ENCODE results near the genes ANAPC7 and PPTC7.

GRCh38 chr12:110332290-110332504, 51.1 kb downstream of the ATP2A2 start:
- RRBS = no CpG with 5 or more reads among the region's 4 CpGs

DNA sequence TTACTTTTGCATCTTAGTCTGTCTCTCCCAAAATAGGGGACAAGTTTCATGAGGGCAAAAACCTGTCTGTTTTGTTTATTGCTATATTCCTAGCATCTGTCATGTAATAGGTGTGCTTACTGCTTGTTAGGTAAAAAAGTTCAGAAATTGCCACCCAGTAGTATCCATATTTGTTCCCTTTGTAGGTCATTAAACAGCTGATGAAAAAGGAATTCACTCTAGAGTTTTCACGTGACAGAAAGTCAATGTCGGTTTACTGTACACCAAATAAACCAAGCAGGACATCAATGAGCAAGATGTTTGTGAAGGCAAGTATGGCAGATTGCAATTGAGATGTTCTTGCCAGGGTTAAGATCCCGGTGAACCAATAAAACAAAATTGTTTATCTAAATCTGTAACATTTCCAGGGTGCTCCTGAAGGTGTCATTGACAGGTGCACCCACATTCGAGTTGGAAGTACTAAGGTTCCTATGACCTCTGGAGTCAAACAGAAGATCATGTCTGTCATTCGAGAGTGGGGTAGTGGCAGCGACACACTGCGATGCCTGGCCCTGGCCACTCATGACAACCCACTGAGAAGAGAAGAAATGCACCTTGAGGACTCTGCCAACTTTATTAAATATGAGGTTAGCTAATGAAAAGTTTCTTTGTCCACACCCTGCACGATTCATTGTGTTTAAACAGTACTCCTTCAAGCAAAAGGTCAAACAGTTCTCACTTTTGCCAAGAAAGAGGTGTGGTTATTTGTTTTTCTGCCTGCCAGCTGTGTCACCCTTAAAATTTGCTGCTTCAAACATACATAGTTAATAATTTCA, 58.3 kb downstream of the ATP2A2 start:
- RRBS = no CpG with 5 or more reads among the region's 8 CpGs

DNA sequence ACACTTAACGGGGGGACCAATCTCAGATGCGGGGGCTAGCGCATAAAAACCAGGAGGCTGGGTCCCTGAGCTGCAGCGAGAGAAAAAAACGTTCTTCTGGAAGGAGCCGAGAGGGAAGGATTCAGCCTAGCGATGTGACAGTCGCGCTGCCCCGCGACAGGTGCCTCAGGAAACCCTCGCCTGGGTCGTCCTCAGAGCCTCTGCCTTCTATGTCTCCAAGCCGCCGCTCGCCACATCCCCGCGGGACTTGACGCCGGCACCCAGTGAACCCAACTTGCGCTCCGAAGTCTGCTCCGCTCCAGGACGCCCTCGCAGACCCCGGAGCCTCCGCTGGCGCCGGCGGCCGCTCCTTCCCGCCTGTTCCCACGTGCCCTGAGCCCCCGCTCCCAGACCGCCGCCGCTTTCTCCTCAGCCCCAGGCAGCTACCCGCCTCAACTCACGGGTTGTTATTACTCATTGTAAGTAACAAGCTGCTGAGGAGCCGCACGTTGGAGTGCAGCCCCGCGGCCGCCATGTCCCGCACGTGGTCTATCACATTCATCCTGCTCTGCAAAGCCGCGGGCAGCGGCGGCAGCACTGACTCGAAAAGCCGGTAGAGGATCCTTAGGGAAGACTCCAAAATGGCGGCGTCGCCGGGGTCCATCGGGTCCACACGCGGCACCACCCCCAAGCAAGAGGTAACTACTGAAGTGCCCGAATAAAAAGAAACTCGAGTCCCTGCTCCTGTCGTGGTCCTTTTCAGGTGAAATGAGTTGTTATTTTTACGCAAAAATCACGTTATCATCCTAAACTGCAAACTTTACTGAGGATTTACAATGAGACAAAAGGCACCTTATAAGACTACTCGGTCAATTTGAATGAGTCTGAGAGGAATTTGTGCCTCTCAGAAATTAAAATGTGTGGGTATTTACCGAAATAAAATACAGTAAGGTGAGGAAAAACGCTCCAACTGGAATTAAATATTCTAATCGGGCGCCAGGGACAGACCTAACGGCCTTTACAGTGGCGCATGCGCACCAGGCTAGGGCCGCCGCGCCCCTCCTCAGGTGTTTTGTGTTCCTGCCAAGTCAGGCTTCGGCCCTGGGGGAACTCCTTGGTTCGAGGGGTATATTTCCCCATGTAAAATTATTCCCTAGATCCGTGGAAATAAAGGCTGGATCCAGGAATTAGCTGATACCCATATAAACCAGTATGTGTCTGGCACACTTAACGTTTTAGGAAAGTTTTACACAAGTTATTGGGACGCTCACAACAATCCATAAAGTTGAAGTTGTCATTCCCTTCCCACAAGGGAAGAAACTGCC, at the start of gene ANAPC7:
ANAPC7 (minus strand) TSS at position 622 of the 1,304 bp plus-strand sequence.
- RRBS = 4% methylated on average over 8 of the region's 80 CpGs

DNA sequence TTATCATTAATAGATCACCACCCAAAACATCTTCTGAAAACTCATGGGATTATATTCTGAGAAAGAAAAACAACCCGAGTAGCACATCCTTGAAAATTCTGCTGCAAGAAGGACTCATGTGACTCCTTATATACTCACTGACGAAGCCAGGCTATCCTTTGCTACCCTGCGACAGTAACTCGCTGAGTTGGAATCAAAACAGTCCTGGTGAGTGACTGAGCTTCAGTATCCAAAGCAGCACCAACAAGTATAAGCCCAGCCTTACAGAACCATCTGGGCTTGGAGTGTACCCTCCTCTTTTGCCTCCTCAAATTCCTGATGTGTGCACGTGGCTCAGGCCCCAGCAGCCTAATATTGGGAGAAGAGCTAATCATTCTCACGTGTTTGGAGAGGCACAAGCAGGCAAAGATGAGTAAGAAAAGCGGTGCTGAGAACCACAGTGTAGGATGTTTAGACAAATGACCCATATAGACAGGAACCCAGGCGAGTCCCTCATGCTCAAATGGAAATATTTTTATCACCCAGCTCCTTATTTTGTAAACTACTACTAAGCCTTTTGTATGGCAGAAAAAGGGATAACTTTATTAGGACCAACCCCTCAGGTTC, 34.4 kb downstream of the PPTC7 start:
- RRBS = no CpG with 5 or more reads among the region's 8 CpGs

GRCh38 chr12:110583187-110583562, at the start of gene PPTC7:
PPTC7 (minus strand) TSS chr12:110583318.
- RRBS = 4% methylated on average over 21 of the region's 35 CpGs

GRCh38 chr12:110717881-110719035, 24.4 kb downstream of the PPP1CC start:
- RRBS = no CpG with 5 or more reads among the region's 9 CpGs

- RRBS = no CpG with 5 or more reads among the region's 7 CpGs
Measured at GRCh38 chr12:110741172-110741848, 1.4 kb downstream of the PPP1CC start.

GRCh38 chr12:110782154-110782430, 39.4 kb upstream of the PPP1CC start:
- RRBS = no CpG with 5 or more reads among the region's 3 CpGs

DNA sequence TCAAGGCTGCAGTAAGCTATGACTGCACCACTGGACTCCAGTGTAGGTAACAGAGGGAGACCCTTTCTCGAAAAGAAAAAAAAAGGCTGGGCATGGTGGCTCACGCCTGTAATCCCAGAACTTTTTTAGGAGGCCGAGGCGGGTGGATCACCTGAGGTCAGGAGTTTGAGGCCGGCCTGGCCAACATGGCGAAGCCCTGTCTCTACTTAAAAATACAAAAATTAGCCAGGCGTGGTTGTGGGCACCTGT, 7.9 kb upstream of the CCDC63 start:
- RRBS = no CpG with 5 or more reads among the region's 7 CpGs

- RRBS = 4% methylated on average over 24 of the region's 53 CpGs
Measured at GRCh38 chr12:111033669-111034039, 311 bp upstream of the CUX2 start.

- RRBS = 7% methylated on average over 12 of the region's 46 CpGs
Measured at GRCh38 chr12:111035352-111036056, 1.5 kb downstream of the CUX2 start.

DNA sequence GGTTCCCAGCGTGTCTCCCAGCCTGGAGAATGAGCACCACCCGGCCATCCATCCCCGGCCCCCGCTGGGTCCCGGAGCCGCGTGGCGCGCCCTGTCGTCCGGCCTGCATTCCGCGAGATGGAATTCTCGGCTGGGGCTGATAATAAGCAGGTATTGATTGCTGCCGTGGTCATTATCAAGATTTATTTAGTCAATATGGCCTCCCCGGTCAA, 13.0 kb downstream of the CUX2 start:
- RRBS = 95% methylated on average over 2 of the region's 16 CpGs

DNA sequence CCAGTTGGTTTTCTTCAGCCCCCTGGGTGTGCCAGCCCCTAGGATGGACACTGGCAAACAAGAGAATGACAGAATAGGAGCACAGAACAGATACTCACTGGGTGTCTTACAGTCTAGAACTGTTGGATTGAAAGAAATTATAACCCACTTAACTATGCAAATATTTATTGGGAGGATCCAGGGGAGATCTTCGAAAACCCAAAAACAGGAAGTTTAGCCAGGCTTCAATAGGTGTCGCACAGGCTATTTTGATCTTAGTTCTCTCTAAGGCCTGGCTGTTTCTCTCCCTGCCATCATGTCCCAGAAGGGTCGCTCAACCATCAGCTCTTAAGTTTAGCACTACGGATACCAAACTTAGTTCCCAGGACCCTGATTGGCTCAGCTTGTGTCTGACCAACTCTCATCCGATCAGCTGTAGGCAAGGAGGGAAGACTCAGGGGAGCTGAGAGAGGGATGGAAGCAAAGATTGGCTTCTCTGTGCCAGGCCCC, 13.7 kb downstream of the PHETA1 start:
- RRBS = no CpG with 5 or more reads among the region's 5 CpGs

DNA sequence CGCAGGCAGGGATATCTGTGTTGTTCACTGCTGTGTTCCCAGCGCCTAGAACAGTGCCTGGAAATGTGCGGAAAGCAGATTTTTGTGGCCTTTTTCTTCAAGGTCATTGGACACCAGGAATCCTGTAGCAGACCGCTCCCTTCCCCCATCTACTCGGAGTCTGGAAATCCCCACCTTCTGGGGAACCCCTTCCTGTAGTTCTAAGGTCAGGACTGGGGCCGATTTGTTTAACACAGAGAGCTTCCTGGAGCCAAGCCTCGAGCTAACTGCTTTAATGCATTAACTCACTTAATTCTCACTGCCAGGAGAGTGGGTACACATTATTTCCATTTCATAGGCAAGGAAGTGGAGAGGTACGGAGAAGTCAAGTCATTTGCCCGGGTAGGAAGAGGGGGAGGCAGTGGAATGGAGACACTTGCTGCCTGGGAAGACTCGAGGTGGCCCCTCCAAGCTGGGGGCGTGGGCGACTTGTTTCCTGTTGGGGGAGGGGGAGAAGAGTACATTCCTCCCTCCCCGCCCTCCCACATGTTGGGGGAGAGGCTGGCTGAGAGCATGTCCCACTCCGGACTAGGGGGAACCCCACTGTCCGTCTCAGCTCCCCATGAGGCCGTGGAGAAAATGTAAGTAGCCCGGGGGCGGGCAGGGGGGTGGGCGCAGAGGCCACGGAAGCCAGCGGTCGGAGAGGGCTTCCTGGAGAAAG, 1.1 kb upstream of the SH2B3 start:
- RRBS = 16% methylated on average over 7 of the region's 22 CpGs

DNA sequence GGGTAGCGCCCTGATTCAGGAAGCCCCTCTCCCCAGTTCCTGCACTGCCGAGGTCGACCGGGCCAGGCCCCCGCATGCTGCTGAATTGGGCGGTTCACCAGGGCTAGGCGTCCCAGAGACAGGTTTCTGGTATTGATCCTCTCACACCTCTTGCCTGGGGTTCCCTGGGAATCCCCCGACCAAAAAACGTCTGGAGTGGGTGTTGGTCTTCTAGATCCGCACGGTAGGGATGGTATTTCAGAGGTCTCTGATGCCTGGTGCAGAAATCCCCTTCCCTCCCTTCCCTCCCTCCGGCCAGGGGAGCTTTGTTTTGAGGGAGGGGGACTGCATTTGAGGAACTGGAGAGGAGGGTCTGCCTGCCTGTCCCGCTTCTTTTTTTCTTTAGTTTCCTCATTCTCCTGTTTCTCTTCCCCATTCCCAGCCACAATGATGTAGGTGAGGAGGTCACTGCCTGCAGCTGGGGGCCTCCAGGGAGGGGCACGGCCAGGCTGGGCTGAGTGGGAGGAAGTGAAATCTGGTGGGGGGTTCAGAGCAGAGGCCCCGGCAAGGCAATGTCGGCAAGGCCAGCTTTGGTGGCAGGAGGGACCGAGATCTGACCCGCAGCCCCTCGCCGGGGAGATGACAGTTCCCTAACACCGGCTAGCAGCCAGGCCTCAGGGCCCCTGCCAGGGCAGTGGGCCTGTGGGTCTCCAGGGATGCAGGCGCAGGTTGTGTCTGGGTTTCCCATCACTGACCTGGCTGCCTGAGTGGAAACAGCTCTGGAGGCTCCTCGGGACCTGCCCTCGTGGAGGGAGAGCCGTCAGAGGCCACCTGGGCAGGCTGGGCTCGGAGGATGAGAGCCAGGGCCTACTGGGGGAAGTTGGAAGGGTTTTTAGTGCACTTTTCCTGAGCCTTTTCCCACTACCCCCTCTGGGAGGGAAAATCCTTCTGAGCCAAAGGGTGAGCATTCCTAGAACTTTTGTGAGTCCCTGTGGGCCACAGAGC, 1.3 kb downstream of the SH2B3 start:
- RRBS = 71% methylated on average over 10 of the region's 26 CpGs

DNA sequence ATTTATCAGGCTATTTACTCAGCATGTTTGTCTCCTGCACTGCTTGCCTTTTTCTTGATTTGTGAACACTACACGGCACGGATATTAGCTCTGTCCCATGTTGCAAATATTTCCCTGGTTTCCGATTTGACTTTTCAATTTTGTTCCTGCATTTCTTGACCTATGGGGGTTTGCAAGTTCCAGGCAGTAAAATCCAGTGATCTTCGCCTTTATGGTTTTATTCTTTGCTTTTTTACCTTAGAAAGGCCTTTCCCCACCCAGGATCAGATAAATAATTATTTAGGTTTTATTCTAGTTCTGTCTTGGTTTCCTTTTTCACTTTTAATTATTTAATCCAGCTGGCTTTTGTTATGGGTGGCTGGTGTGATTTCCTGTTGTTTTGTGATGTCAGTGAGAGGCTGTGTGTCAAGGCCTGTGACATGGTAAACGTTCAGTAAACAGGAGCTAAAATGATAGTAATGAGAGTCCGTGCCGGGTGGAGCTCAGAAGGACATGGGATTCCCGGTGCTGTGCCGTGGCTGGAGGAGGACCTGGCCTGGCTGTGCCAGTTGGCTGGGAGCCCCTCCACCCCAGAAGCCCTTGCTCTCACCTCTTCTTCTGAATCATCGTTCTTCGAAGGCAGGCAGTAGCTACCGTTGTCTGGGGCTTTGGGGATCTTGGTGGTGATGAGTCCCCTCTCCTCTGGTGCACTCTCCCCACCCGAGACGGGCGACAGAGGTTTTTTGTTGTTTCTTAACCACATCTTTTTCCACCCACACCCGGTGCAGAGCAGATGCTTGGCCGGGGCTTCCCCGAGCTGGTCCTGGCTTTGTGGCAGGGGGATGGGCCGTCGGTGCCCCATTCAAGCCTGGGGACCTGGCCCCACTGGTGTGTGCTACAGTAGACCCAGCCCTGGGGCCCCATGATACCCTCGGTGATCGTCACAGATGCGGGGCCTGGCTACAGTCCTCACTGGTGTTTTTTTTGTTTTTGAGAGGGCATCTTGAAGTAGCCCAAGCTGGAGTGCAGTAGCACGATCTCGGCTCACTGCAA, 29.0 kb downstream of the SH2B3 start:
- RRBS = no CpG with 5 or more reads among the region's 25 CpGs

- RRBS = no CpG with 5 or more reads among the region's 15 CpGs
Measured at GRCh38 chr12:111438347-111439155, 32.8 kb downstream of the SH2B3 start.

GRCh38 chr12:111447997-111448837, 42.5 kb downstream of the SH2B3 start:
- RRBS = 94% methylated on average over 2 of the region's 19 CpGs

DNA sequence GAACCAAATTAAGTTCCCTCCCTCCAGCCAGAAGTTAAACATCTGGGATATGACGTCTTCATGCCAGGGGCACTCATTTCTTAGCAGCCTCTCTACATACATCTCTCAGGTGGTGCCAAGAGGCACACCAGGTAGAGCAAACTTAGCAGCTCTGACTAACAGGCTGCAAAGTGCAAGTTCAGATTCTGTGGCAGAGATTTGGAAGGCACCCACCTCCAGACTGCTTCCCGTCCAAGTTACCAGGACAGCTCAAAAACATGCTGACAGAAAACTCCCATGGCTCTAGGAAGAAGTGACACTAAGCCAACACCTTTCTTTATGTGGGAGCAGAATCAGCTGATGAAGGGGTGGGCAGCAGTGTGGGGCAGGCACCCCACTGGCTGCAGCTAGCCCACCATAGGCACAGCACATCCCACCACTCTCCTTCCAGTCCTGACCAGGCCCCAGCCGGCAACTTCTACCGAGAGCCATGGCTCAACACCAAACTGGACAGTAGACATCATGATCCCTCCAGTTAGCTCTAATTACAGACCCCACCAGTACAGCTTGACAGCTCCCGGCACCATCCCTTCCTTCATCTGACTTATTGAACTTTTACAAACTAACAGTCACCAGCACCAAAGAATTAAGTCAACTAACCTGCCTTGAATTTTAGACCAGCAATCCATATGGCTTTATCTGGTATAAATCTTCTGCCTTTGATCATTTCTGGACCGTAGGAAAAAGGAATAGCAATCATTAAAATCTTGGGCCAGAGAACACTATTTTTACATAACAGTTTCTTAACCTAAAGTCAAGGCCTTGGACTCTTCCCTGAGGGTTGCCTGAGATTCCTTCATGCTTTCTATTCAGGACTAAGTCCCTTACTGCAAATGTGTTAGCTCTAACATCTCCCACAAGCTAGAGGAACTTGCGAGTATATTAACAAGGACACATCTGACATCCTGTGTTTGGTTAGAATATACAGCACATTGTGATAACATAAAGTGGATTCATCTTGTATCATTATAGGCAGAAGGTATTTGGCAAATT, 45.1 kb downstream of the SH2B3 start:
- RRBS = 100% methylated on average over 1 of the region's 7 CpGs

- RRBS = 15% methylated on average over 5 of the region's 28 CpGs
Measured at GRCh38 chr12:111597230-111597860, 1.8 kb downstream of the ATXN2 start.

Data from OVCAR3 (cell line).